LUHMES (cell line): Measurements from ENCODE around the gene DCTN4.

DNA sequence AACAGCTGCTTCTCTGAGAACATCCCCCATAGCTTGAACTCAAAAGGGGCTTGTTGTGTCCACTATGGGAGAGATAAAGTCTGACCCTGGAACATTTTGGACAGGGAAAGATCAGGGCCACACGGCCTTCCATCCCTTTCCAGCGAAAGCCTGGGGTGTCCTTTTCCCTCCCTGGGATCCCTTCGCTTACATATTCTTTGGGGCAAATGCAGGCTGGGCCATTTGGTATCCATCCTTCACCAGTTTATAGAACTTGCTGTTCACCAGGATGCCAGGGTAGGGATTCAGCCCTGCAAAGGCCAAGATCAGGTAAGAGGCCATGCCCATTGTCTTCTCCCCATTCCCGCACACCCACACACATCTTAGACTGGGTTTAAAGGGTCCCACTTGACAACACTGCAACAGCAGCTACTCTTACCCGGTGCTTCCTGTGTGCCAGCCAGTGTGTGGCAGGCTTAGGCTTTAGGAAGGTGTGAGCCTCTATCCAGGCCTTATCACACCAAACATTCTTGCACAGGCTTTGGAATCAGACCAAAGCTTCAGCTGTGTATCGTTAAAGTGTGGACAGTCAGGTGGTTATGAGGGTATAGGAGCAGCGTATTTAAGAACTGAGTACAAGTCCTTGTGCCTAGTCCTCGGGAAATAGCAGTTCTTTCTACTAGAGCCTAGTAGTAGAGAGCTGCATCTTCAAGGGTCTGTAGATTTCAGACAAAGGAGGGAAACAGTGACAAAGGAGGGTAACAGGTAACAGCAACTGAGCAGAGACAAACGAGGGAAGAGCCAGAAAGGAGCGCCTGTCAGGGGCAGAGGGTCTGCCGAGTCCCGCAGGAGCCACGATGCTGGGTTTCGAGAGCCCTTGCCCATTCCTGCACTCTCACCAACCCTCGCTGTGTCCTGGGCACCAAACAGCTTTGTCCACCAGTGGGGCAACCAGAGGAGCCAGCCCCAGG, 31.0 kb downstream of the CSF1R start:
- PRO-cap: no peak

DNA sequence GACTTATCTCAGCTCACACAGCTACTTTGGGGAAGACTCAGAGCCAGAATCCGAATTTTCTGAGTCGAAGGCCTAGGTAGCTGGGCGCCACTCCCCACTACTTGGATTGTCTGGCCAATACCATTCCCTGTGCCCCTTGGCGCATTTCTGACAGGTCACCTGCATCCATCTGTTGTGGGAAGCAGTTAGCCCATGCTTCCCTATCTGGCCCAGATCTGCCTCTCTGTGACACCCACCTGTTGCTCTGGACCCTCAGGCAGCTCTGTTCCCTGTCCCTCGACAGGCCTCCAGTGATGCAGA, 16.7 kb upstream of the CSF1R start:
- PRO-cap: no peak

GRCh38 chr5:150124255-150124748, 31.3 kb downstream of the PDGFRB start:
- PRO-cap: no peak

DNA sequence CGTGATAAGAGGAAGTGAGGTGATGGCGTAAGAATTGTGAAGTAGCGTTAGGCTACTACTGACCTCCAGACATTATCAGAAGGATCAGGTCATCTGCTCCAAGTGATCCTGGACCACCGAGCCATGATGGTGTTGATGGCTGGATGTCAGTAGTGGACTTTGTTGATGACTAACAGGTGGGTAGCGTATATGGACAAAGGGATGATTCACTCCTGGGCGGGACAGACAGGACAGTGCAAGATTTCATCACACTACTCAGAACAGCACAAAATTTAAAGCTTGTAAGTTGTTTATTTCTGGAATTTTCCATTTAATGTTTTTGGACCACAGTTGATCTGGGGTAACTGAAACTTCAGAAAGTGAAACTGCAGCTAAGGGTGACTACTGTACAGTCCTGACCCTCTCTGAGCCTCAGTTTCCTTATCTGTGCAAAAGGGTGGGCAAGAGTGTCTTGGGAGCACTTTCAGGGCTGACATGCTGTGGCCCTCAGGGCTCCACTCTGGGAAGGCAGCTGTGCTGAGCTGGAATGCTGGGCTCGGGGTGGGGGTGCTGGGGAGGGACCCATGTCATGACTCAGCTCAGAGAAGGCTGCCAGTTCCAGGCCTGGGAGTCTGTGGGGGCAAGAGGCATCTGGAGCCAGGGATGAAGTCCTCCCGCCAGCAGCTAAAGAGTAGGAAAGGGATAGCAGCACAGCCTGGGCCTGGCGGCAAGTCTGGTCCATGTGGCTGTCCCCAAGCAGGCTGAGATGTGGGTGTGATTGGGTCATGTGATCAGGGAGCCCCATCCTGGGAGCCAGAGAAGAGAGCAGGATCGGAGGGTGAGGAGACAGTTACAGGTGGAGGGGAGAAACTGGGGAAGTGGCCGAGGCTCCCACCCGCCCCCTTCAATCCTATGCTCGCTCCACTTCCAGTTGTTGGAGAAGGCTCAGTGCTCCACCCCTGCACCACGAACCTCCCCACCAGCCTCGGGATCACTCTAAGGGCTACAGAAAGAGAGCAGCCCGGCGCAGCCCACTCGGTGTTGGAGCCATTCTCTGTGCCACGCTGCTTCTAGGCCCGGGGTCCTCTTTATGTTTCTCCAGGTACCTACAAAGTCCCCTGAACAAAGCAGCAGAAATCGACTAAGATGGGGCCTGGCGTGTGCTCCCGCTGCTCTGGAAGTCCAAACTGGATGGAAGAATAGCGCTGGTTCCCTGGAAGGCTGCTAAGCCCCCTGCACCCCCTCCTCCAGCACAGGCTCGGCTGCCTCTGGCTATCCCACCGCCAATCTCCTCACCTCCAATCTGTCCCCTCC, 12.3 kb downstream of the PDGFRB start:
- PRO-cap: no peak

DNA sequence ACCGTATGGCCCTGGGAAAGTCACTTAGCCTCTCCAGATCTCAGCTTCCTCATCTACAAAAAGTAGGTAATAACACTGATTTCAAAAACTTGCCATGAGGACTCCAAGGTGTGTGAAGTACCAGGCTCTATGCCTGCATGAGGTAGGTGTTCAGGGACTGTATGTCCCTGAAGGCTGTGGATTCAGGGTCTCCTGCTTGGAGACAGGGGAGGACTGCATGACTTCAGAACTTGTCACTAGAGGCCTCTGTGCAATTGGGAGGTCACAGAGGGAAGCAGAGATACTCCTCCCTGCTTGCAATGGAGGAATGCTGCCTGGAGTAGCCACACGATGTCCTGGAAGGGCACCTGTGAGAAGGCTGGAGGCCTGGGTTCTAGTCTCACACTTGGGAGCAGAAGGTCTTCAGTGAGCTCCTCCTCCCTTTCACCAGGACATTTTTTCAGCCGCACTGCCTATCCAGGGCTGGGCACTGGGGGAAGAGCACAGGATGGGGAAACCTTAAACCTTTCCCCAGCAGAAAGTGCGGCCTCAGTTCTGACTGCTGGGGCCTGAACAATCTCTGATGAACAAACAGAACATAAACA, 2.1 kb downstream of the PDGFRB start:
- PRO-cap: no peak

DNA sequence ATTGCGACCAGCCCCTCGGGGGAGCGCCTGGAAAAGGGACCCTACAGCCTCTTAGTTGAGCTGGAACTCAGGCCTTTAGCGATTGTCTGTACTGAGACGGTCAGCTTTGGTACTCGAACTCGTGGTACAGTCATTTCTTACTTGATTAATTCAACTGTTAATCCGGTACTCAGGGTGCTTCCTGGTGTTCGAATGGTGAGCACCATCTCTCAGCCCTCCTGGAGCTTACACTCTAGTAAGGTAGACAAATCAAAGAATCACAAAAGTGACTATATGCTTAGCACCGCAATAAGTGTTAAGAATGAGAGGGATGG, 702 bp downstream of the TCOF1 start:
- PRO-cap: no peak

DNA sequence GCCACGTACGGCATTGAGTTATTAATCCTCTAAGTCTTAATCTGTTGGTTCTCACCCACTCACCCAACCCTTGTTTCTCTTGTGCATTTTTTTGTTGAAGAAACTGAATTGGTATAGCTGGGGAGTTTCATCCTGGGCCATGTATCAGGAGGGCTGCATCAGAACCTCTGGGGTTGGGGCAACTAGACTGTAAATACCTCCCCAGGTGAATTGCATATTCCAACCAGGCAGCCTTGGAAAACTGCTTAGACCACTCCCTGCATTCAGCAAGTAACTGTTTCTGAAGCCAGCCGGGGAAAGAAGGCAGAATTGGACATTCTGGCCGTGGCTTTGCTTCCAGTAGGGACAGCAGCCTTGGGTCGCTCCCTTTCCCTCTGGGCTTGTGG, 25.5 kb downstream of the CD74 start:
- PRO-cap: no peak

DNA sequence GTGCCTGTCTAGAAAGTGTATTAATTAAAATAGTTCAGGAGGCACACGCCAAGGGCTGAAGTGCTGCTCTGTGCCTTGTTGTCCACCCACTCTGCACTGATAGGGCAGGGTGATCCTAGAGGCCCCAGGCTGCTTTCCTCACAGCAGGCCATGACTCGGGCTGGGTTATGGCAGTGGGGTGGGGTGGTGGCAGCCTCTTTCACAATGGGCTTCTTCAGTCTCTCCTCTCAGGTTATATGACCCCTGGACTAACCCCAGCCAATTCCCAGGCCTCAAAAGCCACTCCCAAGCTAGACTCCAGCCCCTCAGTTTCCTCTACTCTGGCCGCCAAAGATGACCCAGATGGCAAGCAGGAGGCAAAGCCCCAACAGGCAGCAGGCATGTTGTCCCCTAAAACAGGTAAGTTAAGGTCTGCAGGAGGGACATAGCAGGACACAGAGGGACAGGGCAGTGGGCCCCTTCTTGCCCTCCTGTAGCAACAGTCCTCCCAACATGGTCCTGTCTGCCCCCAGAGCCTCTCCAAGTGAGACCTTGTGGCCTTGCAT, 19.5 kb downstream of the CD74 start:
- PRO-cap: no peak

DNA sequence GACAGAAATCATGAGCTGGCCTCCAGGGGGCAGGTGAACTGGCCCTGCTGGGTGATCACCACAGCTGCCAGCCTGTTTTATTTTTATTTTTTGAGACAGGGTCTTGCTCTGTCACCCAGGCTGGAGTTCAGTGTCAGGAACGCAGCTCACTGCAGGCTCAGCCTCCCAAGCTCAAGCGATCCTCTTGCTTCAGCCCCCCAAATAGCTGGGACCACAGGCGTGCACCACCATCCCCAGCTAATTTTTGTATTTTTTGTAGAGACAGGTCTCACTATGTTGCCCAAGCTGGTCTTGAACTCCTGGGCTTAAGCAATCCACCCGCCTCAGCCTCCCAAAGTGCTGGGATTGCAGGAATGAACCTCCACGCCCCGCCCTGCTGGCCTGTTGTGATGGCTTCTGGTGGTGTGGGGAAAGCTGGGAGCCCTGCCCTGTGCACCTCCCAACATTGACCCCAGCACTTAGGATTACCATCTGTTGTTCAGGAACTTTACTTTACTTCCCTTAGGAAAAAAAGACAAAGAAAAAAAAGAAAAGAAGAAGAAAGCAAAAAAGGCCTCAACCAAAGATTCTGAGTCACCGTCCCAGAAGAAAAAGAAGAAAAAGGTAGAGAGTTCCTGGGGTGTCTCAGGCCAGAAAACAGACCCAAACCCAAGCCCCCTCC, 14.7 kb downstream of the CD74 start:
- PRO-cap: no peak

DNA sequence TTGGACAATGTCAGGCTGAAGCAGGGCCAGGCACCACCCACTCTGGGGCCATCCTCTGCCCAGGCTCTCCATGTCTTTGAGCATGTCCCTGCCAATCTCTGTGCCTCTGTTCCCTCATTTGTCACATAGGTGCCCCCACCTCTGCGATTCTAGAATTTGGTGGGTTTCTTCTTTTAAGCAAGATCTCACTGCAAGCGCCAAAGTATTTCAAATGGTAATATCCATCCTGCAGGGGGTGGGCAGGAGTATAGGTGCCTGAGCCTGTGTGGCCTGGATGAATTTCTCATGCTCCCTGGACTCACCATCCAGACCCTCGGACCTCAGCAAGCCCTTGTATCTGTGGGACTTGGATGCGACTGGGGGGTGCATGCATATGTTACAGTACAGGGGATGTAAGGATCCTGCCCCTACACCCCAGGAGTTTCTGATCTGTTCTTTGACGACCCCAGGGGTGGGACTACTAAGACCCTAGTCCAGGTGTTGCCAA, 4.4 kb downstream of the CD74 start:
- PRO-cap: no peak

- PRO-cap: no peak
Measured at GRCh38 chr5:150428063-150428890, 15.6 kb upstream of the CD74 start.

DNA sequence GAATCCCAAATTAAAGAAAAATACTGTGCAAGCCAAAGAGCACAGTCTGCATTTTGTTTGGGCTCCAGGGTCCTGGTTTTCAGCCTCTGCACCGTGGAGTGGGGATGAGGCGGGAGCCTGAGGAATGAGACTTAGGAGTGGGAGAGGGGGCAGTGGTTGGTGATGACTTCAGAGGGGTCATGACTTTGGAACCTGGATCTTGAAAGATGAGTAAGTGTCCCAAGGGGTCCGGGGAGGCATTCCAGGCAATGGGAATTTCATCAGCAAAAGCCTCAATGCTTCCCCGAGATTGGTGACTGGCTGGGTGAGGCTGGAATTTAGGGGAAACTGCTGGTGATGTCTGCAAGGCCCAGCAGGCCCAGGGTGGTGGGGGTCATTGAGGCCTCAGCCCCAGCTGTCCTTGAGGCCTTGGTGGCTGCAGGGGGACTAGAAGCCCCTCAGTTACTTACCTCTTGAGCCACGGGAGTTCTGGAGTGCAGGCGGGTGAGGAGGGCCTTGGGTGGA, 7.5 kb downstream of the NDST1 start:
- PRO-cap: no peak

GRCh38 chr5:150539884-150540911, 32.3 kb downstream of the NDST1 start:
- PRO-cap: no peak

DNA sequence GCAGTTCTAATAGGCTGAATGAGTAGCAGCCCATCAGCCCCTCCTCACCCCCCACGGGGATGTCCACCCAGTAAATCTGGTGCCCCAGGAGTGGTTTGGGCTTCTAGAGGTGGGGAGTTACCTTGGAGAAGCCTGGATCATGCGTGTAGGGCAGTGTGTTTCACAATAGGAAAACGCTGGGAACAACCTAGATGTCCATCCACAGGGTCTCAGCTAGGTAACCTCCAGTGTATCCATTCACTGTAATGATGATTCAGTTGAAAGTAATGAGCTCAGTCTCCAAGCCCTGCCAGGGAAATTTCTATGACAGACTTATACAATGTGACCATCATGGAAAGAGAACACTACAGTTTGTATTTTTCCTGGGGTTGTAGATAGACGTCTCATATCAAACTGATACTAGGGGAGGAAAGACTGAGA, 51.8 kb downstream of the NDST1 start:
- PRO-cap: no peak

DNA sequence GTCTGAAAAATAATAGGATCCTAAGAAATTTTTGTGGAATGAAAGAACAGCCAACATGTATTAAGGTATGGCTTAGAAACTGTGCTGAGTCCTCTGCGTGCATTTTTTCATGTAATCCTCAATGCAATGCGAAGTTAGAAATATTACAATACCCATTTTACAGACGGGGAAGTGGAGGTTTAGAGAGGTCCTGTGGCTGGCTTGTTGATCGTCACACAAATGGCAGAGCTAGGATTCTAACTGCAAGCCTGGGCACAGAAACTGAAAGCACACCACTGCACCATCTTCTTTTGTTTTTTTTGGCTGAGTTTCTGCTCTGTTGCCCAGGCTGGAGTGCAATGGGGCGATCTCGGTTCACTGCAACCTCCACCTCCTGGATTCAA, 23.5 kb upstream of the SYNPO start:
- PRO-cap: no peak

DNA sequence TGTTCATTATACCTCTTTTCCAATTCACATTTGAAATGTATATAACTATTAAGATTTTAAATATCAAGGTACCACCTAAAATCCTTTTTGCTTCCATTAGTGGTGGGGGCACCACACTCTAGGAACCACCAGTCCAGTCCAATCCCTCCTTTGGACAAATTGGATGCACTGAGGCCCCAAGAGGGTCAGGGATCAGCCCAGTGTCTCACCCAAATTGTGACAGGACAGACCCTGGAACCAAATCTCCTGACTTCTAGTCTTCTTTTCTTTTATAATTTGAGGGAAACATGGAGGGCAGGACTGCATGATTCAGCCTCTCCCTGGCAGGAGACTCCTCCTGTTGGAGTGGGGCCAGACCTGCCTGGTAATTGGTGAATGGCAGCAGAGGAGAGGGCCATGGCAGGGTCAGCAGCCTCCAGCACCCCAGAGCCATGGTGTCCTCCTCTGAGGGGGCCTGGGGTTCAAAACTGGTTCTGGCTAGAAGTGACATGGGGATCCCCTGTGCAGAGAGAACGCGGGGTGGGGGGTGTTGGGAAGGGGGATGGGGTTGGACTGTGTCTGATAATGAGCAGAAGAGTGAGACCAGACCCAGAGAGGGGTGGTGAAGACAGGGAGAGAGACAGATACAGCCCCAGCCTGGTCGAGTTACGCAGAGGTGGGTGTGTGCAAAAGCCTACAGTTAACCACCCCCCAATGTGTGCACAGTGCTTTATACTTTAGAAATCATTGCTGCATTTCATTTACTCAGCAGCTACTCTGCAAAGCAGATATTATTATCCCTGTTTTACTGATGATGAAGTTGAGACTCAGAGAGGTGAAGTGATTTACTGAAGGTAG, 4.0 kb upstream of the SYNPO start:
- PRO-cap: no peak

DNA sequence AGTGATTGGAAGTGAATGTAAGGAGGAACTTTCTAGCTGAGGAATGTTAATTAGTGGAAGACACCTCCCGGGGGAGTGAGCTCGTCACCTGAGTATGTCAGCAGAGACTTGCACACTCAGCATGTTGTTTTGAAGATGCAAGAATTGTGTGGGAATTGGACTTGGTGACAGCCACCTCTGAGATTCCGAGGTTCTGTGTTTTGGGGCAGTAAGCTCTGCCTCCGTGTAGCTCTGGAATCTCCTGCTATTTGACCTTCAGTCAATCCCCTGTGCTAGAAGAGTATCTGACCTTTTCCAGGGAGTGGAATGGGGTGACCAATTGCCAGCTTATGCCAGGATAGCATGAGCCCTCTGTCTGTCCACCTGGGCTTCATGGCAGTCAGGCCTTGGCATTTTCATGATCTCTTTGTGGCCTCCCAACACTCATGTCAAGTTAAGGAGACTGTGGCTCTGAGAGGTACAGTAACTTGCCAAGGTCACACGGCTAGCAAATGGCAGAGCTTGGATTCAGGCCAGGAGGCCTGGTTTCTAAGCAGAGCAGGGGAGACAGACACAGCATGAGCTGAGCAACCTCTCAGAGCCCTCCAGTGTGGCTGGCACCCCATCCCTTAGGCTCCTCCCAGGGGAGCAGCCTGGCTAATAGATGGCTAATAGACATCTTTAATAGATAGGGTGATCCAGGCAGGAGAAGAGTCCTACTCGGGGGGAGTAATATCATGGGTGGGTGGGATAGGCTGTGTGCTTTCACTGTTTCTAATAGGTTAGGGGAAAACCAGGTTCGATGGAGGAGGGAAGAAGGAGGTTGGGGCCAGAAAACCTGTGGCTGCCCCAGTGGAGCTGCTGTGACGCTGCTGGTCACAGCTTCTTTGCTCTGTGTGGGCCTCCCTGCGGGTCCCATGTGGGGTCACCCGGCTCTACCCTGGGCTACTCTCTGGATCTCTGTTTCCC, 4.0 kb downstream of the SYNPO start:
- PRO-cap: no peak

DNA sequence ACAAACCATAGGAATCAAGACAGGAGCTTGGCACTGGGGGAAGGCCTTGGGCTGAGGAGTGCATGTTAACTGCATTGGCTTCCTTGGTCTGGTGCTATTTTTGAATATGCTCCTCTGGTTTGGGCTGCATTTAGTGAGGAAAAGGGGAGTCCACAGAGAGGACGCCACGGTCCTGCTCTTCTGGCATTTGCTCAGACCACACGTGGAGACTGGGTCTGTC, 12.6 kb downstream of the MYOZ3 start:
- PRO-cap: no peak

DNA sequence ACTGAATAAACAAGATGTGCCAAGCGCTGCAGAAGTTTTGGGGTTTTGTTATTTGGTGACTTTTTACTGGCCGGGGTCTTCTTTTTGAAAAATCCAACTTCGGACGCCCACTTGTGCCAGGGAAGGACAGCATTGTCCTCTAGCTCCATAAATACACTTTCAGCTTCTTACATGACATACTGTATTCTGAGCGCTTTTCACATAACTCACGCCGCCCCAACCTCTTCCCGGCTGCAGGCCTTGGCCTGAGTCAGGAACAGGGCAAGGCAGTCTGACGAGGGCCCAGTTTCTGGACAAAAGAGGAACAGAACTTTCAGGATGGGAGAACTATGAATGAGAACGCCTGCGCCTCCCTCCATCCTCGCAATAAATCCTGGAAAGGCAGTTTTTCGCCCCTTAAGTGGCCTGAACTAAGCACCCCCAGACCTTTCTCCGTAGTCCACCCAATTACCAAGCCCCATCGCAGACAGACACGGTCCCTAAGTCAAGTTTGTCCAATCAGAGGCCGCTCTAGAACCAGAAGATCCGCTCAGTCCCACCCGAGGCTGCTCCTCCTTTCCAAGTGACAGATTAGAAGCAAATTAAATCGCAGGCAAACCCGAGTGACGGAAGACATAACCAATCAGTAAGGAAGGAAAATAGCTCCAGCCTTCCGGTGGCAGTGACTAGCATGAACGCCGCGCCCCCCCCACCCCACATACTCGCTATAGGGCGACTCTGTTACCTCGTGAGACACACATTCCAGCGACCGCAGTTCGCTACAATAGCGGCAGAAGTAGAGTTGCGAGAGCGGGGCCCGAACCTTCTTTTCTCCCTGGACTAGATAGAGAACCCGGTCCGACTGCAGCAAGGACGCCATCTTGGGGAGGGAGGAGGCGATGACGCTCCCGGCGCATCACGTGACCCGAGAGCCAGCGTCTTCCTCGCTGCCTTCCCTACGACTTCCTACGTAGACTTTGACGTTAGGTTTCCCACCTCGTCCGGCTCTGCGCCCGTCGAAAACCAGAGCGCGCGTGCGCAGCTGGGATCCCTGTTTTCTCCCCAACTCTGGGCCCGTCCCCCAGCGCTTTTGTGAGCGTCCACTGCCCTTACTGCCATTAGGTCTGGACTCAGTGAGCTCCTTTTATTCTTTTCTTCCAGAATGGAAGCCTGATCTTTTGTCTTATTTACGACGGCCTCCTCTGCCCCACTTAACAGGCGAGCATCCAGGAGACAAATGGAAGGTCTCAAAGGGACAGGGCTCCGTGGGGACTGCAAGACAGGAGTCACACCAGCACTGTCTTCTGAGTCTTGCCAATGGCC, at the start of gene DCTN4:
Gene DCTN4, minus strand, starts transcription at position 883 of the 1,302 bp plus-strand sequence.
- PRO-cap: bidirectional peak, plus-strand start at position 695 of the sequence, minus-strand start at position 373 of the sequence; bidirectional peak, plus-strand start at position 997 of the sequence, minus-strand start at position 873 of the sequence

GRCh38 chr5:150779423-150779849, 879 bp downstream of the SMIM3 start:
- PRO-cap: no peak